ENCODE results near the genes SP1, PCBP2 and ATF7.

- PRO-cap, result bidirectional peak, plus-strand start at chr12:53380176, minus-strand start at chr12:53379954; bidirectional peak, plus-strand start at chr12:53380282, minus-strand start at chr12:53380392
Measured at GRCh38 chr12:53379800-53380518, at the start of gene SP1. Gene SP1, plus strand, starts transcription at chr12:53380176.

DNA sequence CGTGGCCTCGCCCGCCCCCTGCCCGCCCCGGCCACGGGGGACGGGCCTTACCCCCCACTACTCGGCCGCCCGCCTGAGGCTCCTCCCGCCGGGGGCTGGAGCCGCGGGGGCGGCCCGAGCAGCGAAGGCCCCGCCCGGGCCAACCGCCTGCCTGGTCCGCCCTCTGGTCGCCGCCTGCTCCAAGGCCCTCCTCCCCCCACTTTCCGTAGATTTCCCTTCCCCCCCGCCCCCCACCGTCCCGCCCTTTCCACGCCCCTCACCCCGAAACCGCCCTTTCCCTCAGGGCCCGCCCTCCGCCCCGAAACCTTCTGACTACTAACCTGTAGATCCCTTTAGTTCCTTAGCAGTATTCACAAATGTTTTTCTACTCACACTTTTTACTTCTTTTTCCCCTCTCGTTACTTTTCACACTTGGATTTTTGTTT, 555 bp downstream of the SP1 start:
- PRO-cap, result bidirectional peak, plus-strand start at position 292 of the sequence, minus-strand start at position 176 of the sequence

- PRO-cap, result bidirectional peak, plus-strand start at chr12:53452102, minus-strand start at chr12:53451811
Measured at GRCh38 chr12:53451870-53452170, at the start of gene PCBP2. Gene PCBP2, plus strand, starts transcription at chr12:53452102.

DNA sequence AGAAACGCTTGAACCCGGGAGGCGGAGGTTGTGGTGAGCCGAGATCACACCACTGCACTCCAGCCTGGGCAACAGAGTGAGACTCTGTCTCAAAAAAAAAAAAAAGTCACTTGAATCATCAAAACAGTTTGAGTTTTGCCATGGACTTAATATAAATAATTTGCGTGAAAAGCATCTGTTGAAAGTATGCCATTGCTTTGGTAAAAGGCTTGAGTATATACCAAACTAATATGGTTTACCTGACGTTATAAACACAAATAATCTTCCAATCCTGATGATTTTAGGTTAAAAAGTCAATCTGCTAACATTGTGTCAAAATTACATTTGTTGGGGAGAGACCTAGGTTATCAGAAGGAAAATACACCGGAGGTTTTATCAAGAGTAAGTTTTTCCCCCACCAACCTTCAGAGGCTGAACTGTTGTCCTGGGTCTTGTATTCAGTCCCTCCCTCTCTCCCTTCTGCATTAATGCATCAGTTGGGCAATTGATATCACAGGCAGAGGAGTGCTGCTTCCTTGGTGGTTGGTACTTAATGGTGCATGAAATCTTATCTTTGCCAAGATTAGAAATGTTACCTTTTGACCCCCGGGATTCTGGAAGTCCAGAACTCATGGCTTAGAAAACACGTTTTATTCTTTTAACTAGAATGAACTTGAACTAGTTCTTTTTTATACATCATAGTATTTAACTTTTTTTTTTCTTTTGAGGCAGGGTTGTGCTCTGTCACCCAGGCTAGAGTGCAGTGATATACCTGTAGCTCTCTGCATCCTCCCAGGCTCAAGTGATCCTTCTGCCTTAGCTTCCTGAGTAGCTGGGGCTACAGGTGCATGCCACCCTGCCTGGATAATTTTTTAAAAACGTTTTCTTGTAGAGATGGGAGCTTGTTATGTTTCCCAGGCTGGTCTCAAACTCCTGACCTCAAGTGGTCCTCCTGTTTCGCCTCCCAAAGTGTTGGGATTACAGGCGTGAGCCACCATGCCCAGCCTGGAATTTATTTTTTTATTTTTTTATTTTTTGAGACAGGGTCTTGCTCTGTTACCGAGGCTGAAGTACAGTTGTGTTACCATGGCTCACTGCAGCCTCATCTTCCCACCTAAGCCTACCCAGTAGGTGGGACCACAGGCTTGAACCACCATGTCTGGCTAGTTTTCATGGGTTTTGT, 4.8 kb downstream of the PCBP2 start:
- PRO-cap, result no peak

GRCh38 chr12:53482122-53483221, 16.8 kb downstream of the MAP3K12 start:
- PRO-cap, result no peak

DNA sequence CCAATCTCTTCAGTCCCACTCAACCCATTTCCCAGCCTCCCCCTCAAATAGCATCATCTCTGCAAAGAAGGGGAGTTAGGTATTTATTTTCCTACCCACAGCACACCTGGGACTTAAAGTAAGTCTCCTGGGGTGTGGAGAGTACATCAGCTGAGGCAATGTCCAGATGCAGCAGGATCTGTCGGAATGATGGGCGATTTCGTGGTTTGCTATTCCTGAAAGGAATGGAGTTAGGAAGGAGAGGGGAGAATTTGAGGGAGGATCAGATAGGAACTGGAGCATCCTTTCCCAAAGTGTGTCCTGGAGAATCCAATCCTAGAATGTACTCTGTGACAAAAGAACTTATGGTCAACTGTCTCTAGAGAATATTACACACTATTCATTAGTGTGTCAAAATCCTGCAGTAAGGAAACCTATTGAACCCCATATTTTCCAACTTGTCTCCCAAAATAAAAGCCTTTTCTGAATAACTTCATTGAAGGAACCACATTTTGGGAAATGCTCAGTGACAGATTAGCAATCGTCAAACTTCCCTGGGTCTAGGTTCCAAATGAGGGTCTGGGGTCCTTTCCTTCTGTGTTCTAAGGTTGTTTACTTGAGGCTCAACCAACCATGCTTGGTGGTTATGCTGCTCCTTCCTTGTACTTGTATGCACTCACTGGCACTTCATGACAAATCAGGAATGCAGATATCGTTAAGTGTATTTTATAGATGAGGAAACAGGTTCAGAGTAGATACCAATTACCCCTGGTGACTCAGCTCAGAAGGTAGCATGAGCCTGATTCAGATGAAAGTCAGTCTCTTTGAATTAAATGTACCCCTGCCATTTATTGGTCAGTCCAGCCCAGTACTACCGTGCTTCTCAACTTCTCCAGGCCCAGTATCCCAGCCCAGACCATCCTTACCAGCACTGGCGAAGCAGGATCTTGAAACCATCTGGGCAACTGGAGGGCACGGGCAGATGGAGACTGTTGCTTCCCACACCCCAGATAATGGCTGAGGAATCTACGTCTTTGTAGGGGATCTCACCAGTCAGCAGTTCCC, 14.8 kb downstream of the MAP3K12 start:
- PRO-cap, result no peak

- PRO-cap, result bidirectional peak, plus-strand start at chr12:53500929, minus-strand start at chr12:53500673
Measured at GRCh38 chr12:53500579-53500867, 560 bp upstream of the TARBP2 start.

DNA sequence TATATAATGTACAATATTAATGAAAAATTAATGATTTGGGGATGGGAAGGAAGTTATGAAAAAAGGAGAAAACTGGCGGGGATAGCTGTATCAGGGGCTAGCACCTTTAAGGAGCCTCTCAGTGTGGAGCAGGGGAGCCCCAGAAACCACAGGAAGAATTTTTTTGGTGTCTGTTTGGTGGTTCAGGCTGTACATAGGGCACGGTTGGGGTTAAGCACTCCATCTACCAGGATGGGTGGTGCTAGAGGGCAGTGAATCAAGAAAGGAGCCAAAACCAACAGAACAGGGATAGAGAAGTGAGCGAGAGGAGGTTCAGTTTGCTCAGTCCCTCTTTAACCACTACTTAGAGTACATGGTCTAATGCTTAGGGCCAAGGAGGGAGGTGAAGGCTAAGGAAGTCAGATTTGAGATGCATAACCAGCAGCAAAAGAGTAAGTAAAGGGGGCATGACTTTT, 6.4 kb upstream of the NPFF start:
- PRO-cap, result no peak

- PRO-cap, result no peak
Measured at GRCh38 chr12:53514105-53514673, 6.9 kb upstream of the NPFF start.

DNA sequence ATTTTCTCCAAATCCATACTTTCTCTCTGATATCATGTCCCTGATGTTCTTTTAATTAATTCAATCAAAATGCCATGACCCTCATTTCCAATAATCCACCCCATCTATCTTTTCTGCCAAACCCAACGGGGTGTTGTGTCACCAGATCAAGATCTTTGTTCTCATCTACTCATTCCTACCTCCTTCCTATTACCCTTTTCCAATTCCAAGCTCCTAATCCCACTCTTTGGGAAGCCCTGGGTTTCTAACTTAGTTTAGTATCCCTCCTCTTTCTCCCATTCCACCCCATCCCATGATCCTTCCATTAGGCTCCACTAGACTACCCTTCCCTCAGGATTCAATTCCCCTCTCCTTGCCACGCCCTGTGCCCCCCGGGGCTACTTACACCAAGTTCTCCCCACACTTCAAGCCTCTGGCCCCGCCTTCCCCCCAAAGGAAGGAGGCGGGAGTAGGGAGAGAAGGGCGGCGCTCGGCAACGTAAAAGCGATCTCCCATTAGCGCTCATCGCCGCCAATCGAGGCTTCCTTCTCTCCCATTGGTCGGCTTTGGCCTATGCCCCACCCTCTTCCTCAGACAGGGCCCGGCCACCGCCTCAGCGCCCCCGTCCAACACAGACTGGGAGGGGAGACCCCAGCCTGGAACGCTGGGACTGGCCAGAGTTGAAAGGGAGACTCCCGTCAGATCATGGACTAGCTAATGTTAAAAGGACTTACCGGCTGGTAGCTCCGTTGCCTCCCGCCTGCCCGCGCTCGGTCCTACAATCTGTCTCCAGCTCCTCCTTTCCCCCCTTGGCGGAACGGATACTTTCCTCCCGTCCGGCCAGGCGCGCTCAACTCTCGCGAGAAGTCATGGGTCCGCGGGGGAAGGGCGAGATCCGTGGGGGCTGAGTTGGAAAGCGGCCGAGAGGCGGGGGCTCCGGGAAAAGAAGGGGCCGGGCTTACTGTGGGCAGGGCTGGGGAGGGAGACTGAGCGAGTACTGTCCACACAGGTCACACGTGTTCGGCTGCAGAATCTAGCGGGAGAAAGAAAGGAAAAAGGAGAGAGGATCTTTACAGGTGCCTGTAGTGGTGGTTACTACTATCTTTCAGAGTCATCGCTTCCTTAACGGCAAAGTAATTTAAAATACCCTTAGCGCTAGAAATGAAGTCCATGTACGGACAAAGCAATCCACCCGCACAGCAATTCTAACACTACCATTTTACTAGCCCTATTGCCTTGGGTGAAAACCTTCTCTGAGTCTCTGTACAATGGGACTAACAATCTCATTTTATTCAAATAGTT, at the start of gene ATF7:
Gene ATF7, minus strand, starts transcription at position 817 of the 1,281 bp plus-strand sequence.
- PRO-cap, result bidirectional peak, plus-strand start at position 572 of the sequence, minus-strand start at position 354 of the sequence; unidirectional peak, plus-strand start at position 572 of the sequence; bidirectional peak, plus-strand start at position 949 of the sequence, minus-strand start at position 790 of the sequence

- PRO-cap, result no peak
Measured at GRCh38 chr12:53696822-53697187, 20.9 kb upstream of the ATP5MC2 start.

- PRO-cap, result no peak
Measured at GRCh38 chr12:53978153-53978828, 5.4 kb downstream of the HOXC11 start.

DNA sequence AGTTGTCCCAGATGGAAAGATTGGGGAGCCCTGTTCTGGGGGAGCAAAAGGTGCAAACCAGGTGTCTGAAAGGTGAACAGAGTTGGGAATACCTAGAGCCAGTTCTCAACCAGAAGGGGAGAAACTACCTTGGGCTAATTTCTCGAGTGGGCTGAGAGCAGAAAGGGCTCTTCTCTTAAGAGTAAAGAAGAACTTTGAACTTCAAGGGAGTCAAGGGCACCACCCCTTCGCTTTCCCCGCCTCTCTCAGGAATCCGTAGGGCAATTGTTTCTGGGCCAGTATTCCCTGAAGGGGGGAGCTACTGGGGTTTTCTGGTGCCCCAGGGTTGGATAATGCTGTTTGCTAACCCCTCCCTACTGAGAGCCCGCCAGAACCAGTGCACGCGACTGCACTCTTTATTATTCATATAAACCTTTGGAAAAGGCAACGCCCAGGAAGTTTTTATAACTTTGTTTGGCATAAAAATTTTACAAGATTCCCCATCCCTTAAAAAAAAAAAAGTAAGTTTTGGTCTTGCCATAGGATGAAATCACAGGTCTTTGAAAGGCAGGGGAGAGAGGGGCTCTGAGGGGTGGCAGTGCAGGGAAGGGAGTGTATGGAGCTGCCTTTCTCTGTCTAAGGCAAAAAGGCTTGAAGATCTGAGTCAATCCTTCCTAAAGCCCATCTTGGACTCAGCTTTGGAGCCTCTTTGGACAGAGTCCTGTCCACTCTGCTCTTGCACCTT, 6.0 kb upstream of the HOXC10 start:
- PRO-cap, result no peak

- PRO-cap, result no peak
Measured at GRCh38 chr12:54002302-54003028, 2.5 kb downstream of the HOXC9 start.

- PRO-cap, result no peak
Measured at GRCh38 chr12:54082476-54082913, 28.9 kb downstream of the HOXC4 start.

- PRO-cap, result bidirectional peak, plus-strand start at chr12:54280748, minus-strand start at chr12:54280539
Measured at GRCh38 chr12:54280398-54280649, 202 bp upstream of the HNRNPA1 start.

- PRO-cap, result no peak
Measured at GRCh38 chr12:54324416-54325039, 403 bp upstream of the COPZ1 start.

DNA sequence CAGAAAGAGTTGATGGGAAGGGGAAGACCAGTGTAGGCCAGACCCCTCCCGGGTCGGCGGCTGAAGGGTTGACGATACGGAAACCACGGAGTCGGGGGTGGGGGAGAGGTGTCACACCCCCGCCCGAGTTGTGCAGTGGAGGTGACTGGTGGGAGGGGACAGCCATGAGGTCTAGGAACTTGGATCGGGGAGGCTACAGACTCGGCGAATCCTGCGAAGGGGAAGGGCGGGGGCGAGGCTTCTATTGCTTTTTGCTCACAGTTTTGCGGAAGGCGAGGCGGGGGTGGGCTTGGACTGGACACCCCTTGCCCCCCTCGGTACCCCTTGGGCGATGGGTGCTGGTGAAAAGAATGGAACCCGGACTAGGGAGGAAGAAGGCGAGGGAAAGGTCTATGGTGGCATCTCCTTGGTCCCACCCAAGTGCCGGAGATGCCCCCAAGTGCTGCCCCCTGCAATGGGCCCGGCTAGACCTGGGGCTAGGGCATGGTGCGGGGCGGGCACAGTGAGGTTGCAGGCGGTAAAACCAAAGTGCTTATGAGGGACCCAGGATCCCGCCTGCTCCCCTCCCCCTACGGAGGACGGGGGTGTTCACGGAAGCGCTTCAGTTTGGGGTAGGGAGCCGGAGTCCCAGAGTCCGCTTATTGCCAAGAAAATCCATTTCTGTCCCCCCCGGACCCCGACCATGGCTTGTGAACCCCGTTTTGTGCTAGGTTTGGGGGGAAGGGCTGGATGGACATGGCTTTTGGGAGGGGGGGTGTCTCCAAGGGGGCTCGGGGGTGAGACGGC, 5.1 kb upstream of the GPR84 start:
- PRO-cap, result no peak

DNA sequence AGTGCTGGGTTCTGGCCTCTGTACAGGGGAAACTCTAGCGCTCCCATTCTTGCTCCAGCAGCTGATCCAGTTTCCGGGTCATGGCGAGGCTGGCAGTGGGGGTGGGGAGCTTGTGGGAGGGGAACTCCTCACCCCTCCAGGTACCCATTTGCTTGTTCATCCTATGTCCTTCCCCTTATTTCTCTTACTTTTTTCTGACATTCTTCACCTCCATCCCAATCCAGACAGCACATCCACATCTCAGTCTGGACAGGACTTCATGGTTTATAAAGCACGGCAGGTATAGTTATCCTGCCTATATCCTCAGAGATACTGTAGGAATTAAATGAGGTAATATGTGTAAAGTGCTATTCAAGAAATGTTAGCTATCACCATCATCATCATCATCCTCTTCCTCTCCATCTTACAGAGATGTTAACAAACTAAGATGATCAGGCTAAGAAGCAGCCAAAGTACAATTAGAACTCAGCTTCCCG, 8.0 kb upstream of the GPR84 start:
- PRO-cap, result no peak

DNA sequence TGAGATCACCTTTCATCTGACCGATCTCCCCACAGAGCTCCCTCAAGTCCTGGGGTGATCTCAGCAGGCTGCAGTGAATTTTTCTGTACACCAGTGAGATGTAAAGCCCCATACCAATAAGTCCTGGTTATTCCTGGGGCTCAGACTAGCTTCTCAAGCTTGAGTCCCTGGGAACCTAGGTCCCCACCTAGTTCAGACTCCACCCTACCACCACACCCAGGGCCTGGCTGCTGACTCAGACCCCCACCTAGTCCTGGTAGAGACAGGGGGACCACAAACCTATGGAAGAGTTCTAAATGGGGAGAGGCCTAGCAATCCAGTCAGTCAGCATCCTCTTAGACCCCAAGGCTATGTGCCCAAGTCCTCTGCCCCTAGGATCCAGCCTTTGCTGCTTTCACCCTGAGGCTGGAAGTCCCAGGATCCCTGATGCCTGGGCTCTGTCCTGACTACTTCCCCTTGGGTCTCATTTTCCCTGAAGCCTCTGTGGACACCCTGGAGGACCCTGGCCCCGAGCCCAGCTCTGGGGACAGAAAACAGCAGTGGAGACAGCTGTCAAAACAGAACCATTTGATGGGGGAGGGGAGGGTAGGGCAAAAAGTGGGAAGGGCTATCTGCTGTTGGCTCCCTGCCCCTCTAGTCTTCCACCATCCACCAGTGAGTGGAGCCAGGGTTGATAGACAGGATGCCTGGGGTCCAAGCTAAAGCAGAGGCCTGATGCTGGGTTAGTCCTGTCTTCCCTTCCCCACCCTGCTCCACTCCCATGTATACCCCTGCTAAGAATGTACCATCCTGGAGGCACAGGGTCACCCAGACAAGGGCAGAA, 10.1 kb upstream of the GPR84 start:
- PRO-cap, result no peak